ENCODE results near the genes CLYBL, PCCA and TEX30.

CAGE:
- cytosol, long polyA minus RNA = no peak
- cytosol, long polyA plus RNA = no peak
- long polyA plus RNA = no peak
- nucleus, long polyA minus RNA = no peak
- nucleus, long polyA plus RNA = no peak
These were observed 34.2 kb upstream of the GPR183 start for GRCh38 chr13:99341253-99341964.

GRCh38 chr13:99351620-99352274 is 44.5 kb upstream of the GPR183 start:
CAGE:
- cytosol, long polyA minus RNA = no peak
- cytosol, long polyA plus RNA = no peak
- long polyA plus RNA = no peak
- nucleus, long polyA minus RNA = no peak
- nucleus, long polyA plus RNA = no peak

DNA sequence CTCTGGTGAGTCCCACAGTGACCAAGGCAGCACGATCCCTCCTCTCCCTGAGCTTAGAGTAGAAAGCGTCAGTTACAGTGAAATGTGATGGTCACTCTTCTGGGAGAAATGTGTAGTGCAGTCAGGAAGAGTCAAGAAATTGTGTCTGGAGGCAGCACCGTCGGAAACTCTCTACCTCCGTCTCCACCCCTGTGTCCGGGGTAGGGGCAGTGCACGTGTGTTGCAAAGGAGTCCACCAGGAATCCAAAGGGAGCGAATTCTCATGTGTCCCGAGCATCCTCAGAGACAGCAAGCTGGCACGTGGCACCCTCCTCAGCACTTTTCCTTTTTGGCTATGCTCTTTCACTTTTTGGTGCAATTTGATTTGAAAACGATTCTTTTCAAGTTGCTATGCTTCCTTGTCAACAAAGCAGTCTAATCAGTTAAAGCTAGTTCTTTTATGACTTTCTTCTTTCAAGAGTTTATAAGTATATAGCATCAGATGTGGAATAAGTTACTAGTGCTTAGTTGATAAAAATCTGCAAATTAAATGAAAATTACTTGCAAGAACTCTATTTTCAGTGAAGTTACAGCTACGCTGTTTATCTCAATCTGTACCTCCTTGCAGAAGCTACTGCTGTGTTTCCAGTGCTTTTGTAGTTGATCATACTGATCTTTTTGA is 45.6 kb upstream of the GPR183 start:
CAGE:
- cytosol, long polyA minus RNA = no peak
- cytosol, long polyA plus RNA = no peak
- long polyA plus RNA = no peak
- nucleus, long polyA minus RNA = no peak
- nucleus, long polyA plus RNA = no peak

CAGE:
- cytosol, long polyA minus RNA = no peak
- cytosol, long polyA plus RNA = no peak
- long polyA plus RNA = no peak
- nucleus, long polyA minus RNA = no peak
- nucleus, long polyA plus RNA = no peak
These were observed 67.3 kb upstream of the GPR183 start for GRCh38 chr13:99374408-99375023.

GRCh38 chr13:99376026-99376838 is 69.0 kb upstream of the GPR183 start:
CAGE:
- cytosol, long polyA minus RNA = no peak
- cytosol, long polyA plus RNA = no peak
- long polyA plus RNA = no peak
- nucleus, long polyA minus RNA = no peak
- nucleus, long polyA plus RNA = no peak

GRCh38 chr13:99420137-99420822 is 81.0 kb upstream of the TM9SF2 start:
CAGE:
- cytosol, long polyA minus RNA = no peak
- cytosol, long polyA plus RNA = no peak
- long polyA plus RNA = no peak
- nucleus, long polyA minus RNA = no peak
- nucleus, long polyA plus RNA = no peak

CAGE:
- cytosol, long polyA minus RNA = no peak
- cytosol, long polyA plus RNA = no peak
- long polyA plus RNA = no peak
- nucleus, long polyA minus RNA = no peak
- nucleus, long polyA plus RNA = no peak
These were observed 23.1 kb downstream of the TM9SF2 start for GRCh38 chr13:99524355-99524720.

DNA sequence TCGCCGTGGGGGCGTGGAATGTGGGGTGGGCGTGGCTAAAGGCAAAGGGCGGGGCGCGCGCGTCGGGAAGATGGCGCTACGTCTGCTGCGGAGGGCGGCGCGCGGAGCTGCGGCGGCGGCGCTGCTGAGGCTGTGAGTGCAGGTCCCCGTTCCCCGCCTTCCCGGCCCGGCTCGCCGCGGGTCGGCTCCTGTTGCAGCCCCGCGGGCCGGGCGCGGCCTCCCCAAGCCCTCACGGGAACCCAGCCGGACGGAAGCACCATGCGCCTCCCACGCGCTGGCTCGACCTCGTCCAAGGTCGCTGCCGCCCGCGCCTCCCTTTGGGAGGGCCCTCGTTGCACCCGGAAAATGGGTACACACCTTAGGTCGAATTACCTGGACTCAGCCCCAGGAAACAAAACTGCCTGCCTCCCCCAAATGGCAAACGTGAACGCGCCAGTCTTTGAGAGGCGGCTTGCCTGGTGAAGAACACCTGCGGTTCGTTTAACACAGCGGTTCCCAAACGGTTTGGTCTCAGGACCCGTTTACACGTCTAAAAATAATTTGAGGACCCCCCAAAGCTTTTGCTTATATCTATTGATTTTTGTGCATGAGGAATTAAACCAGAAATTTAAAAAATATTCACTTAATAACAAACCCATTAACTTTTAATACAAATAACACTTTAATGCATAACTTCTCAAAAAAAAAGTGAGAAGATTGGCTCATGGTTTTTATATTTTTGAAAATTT is at the start of gene CLYBL:
Gene CLYBL (plus strand): TSS at position 65 of the 728 bp plus-strand sequence.
CAGE:
- cytosol, long polyA minus RNA = no peak
- cytosol, long polyA plus RNA = no peak
- long polyA plus RNA = start-site peak on the plus strand centred at position 53 of the sequence, 26 bp wide, 111 and 85 reads in 2 replicates
- nucleus, long polyA minus RNA = no peak
- nucleus, long polyA plus RNA = no peak

GRCh38 chr13:99686141-99686537 is 79.6 kb downstream of the CLYBL start:
CAGE:
- cytosol, long polyA minus RNA = no peak
- cytosol, long polyA plus RNA = no peak
- long polyA plus RNA = no peak
- nucleus, long polyA minus RNA = no peak
- nucleus, long polyA plus RNA = no peak

CAGE:
- cytosol, long polyA minus RNA = no peak
- cytosol, long polyA plus RNA = no peak
- long polyA plus RNA = no peak
- nucleus, long polyA minus RNA = no peak
- nucleus, long polyA plus RNA = no peak
These were observed 80.4 kb downstream of the CLYBL start for GRCh38 chr13:99686538-99687629.

CAGE:
- cytosol, long polyA minus RNA = no peak
- cytosol, long polyA plus RNA = no peak
- long polyA plus RNA = no peak
- nucleus, long polyA minus RNA = no peak
- nucleus, long polyA plus RNA = no peak
These were observed 2.7 kb upstream of the ZIC2 start for GRCh38 chr13:99978744-99979427.

DNA sequence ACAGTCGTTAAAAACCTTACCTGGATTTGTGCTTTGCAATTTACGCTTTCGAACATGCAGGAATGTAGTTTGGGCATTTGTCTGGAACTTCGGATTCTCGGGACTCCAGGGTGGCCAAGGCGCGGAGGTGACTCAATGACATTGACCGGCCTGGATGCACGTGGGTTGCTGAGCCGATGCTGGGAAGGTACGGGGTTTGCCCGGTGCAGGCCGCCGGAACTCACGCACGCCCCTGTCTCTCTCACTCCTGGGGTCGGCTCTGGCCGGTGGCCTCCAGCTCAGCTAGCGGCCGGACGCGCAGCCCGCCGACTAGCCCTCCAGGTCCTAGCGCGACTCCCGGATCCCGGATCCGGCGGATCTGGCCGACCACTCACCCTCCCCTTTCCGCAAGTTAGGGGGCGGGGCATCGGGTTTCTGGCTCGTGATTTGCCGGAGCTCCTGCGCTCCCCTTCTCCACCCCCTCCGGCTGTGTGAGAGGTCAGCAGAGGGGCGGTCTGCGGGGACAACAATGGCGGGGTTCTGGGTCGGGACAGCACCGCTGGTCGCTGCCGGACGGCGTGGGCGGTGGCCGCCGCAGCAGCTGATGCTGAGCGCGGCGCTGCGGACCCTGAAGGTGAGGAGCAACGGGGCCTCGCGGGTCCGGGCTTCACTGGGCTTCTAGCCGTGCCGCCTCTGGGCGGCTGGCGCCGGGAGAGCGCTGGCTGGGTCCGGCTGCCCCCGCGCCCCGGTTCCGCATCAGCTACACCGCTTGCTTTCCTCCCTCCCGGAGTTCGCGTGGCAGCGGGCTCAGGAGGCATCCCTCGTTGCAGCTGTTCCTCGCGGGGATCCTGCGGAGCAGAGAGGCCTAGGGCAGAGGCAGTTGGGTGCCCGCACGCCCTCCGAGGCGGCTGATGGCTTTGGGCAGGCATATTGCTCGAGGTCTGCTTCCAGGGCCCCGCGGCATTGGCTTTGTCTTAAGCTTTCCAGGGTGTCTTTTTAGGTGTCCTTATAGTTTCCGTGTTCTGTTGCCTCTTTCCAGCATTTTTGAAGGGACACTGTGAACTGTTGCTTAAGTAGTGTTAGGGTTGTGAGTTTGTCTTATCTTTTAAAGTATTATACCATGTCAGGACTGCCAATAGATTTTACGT is at the start of gene PCCA:
Gene PCCA (plus strand): TSS at position 481 of the 1,127 bp plus-strand sequence.
CAGE:
- cytosol, long polyA minus RNA = no peak
- cytosol, long polyA plus RNA = no peak
- long polyA plus RNA = no peak
- nucleus, long polyA minus RNA = start-site peak on the plus strand centred at position 500 of the sequence, 41 bp wide, 30 reads
- nucleus, long polyA plus RNA = no peak

DNA sequence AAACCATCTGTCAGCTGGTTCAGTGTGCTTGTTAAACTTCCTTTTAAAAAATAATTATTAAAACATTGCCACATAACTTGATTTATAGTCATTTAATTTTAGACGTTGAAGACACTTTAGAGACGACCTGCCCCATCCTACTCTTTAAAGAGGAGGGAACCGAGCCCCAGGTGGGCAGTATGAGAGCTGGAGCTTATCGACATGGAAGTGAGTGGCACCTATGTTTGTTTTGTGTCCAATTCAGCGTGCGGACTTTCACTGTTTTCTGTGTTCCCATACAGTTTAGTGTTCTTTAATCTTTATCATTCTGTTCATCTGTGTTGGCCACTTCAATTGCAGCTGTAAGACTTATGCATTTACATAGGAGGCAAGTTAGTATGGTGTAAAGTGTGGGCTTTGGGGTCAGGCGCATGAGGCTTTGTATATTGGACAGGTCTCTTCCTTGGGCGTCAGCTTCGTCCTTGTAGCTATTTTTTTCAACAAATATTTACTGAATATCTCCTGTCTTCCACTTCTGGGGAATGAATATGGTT is 1.2 kb downstream of the PCCA start:
CAGE:
- cytosol, long polyA minus RNA = no peak
- cytosol, long polyA plus RNA = no peak
- long polyA plus RNA = no peak
- nucleus, long polyA minus RNA = no peak
- nucleus, long polyA plus RNA = no peak

DNA sequence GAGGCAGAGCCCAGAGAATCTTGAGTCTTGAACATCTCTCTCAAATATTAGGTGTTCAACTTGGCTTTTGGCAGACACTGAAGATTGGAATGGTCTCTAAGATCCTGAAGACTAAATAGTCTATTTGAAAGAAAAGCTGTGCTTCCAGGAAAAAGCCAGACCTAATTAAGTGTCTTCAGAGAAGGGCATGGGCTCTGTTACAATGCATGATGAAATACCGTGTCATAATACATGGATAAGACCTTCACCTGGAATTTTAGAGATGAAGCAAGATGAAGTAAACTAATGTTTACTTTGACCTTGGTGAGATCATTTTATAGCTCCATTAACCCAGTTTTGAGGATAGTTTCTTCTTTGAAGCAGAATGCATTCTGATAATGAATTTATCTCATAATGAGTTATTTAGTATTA is 9.9 kb downstream of the PCCA start:
CAGE:
- cytosol, long polyA minus RNA = no peak
- cytosol, long polyA plus RNA = no peak
- long polyA plus RNA = no peak
- nucleus, long polyA minus RNA = no peak
- nucleus, long polyA plus RNA = no peak

DNA sequence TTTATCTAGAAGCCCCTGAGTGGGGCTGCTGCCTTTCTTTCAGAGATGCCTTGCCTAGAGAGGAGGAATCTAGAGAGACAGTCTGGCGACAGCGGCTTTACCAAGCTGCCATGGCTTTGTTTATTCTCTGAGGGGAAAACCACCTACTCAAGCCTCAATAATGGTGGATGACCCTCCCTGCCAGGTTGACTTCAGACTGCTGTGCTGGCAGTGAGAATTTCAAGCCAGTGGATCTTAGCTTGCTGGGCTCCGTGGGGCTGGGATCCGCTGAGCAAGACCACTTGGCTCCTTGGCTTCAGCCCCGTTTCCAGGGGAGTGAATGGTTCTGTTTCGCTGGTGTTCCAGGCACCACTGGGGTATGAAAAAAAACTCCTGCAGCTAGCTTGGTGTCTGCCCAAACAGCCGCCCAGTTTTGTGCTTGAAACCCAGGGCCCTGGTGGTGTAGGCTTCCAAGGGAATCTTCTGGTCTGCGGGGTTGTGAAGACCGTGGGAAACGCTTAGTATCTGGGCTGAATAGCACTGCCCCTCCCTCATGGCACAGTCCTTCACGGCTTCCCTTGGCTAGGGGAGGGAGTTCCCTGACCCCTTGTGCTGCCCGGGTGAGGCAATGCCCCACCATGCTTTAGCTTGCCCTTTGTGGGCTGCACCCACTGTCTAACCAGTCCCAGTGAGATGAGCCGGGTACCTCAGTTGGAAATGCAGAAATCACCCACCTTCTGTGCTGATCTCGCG is 211.9 kb downstream of the GGACT start:
CAGE:
- cytosol, long polyA minus RNA = no peak
- cytosol, long polyA plus RNA = no peak
- long polyA plus RNA = no peak
- nucleus, long polyA minus RNA = no peak
- nucleus, long polyA plus RNA = no peak

DNA sequence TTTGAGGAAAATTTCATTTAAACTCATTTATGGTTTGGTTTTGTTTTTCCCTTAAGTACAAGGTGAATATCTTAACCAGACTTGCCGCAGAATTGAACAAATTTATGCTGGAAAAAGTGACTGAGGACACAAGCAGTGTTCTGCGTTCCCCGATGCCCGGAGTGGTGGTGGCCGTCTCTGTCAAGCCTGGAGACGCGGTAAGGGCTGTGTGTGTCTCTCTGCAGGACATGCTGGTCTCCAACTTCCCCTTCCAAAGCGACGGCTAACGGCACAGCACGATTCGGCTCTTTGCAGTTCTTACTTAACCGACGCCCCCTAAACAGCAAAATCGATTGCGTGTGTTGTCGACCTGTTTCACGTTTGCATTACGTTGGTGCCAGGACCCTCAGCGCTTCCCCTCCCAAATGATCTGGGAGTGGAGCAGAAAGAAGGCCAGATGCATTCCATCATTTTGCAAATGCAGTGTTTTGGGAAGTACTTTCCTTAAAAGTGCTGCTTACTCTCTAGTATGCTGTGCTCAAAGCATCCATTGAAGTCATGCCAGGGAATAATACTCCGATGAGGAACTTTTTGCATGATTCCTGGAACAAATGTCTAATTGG is 73.1 kb downstream of the GGACT start:
CAGE:
- cytosol, long polyA minus RNA = no peak
- cytosol, long polyA plus RNA = no peak
- long polyA plus RNA = no peak
- nucleus, long polyA minus RNA = no peak
- nucleus, long polyA plus RNA = no peak

GRCh38 chr13:101523658-101523933 is 71.1 kb downstream of the ITGBL1 start:
CAGE:
- cytosol, long polyA minus RNA = no peak
- cytosol, long polyA plus RNA = no peak
- long polyA plus RNA = no peak
- nucleus, long polyA minus RNA = no peak
- nucleus, long polyA plus RNA = no peak

DNA sequence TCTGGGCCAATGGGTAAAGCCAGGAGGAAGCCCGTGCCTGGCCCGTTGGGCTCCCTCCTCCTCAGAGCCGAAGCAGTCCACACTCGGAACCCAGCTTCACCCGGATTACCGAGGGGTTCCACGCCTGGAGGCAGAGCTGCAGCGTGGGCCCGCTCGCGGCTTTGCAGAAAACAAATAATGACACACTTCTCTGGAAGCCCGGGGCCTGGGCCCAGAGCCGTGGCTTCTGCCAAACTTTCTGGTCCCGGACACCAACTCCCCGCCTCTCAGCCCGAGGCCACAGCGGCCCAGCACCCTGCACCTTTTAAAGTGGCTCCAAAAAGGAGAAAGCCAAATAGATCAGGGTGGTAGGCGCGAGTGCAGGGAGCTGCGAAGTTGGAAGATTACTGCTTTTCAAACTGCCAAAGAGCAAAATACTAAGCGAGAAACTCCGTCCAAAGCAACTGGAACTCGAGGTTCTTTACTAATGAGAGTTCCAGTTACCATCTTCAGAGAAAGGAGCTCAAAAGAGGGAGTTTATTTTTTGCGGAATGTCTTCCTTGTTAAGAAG is 202.0 kb upstream of the TPP2 start:
CAGE:
- cytosol, long polyA minus RNA = no peak
- cytosol, long polyA plus RNA = no peak
- long polyA plus RNA = no peak
- nucleus, long polyA minus RNA = no peak
- nucleus, long polyA plus RNA = no peak

CAGE:
- cytosol, long polyA minus RNA = no peak
- cytosol, long polyA plus RNA = start-site peak on the minus strand at chr13:102773738-102773799, 50 and 29 reads in 2 replicates
- long polyA plus RNA = no peak
- nucleus, long polyA minus RNA = no peak
- nucleus, long polyA plus RNA = no peak
These were observed at the start of gene TEX30 for GRCh38 chr13:102773652-102774071. TEX30 (minus strand) TSS chr13:102773786.

CAGE:
- cytosol, long polyA minus RNA = no peak
- cytosol, long polyA plus RNA = no peak
- long polyA plus RNA = no peak
- nucleus, long polyA minus RNA = no peak
- nucleus, long polyA plus RNA = no peak
These were observed 230 bp downstream of the POGLUT2 start for GRCh38 chr13:102798642-102798850.